Measurements from ENCODE around the genes EP400 and GOLGA3.

GRCh38 chr12:131949440-131950212 lies at the start of gene EP400:
EP400 (plus strand) TSS chr12:131949942.
- RRBS, 2 experiments, result 1 to 2% methylated on average over 76 to 81 of the region's 103 CpGs
CAGE:
- cytosol, long polyA minus RNA, result no peak
- cytosol, long polyA plus RNA, result no peak
- long polyA plus RNA, result no peak
- nucleus, long polyA minus RNA, result no peak
- nucleus, long polyA plus RNA, result no peak

GRCh38 chr12:131992293-131993211 lies 42.8 kb downstream of the EP400 start:
- RRBS, 2 experiments, result no CpG with 5 or more reads among the region's 10 CpGs
CAGE:
- cytosol, long polyA minus RNA, result no peak
- cytosol, long polyA plus RNA, result no peak
- long polyA plus RNA, result no peak
- nucleus, long polyA minus RNA, result no peak
- nucleus, long polyA plus RNA, result no peak

DNA sequence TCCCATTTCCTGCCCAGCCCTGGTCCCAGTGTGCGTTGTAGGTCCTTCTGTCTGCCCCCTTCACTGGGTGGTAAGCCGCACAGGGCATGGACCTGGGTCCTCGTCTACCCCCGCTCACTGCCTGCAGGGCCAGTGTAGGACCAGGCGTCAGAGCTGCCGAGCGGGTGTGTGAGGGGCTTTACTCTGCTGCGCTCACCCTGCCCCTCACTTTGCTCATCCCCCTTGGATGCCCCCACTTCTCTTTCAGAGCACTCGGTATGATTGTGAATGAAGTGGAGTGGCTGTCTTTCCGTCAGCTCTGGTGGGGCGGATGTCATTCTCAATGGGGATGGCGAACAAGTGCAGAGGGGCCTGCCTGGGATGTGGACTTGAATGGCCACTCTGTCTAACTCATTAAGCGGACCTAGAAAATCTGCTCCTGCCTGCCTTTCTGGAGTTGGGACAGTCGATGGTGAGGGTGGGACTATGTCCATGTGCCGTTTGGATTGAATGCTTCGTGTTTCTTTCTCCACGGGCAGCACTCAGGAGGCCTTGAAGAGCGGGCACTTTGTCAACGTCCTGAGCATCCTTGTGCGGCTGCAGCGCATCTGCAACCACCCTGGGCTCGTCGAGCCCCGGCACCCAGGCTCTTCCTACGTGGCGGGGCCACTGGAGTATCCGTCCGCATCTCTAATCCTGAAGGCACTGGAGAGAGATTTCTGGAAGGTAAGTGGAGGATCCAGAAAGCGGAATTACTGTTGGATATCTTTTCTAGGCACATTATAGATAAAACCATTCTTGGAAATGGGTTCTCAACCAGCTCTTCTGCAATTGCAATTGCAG lies 67.5 kb downstream of the EP400 start:
- RRBS, 2 experiments, result no CpG with 5 or more reads among the region's 29 CpGs
CAGE:
- cytosol, long polyA minus RNA, result no peak
- cytosol, long polyA plus RNA, result no peak
- long polyA plus RNA, result no peak
- nucleus, long polyA minus RNA, result no peak
- nucleus, long polyA plus RNA, result no peak

DNA sequence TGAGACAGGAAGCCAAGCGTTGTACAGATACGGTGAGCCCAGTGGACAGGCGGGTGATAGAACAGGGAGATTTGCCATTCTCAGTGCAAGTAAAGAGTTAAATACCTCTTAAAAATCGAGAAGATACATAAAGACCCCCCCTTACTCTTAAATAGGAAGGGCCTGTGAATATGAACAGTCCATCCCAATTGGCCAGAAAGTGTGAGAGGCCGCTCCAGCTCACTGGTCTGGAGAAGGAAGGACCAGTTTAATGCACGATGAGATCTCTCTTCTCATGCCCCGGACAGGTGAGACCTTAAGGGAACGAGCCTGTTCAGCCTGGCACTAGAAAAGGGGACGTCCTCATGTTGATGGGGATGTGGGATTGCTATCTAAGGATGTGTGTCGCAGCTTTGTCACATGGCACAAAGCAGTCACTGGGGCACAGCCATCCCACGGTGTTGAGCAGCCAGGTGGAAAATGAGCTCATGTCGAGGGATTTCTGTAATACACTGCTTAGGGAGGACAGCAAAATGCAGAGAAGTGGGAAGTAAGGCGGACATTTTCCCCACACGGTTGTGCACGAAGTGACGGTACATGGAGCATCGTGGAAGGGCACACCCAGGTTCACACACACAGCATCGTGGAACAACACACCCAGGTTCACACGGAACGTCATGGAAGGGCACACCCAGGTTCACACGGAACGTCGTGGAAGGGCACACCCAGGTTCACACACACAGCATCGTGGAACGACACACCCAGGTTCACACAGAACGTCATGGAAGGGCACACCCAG lies 85.4 kb downstream of the EP400 start:
- RRBS, 2 experiments, result no CpG with 5 or more reads among the region's 26 CpGs
CAGE:
- cytosol, long polyA minus RNA, result no peak
- cytosol, long polyA plus RNA, result no peak
- long polyA plus RNA, result no peak
- nucleus, long polyA minus RNA, result no peak
- nucleus, long polyA plus RNA, result no peak

DNA sequence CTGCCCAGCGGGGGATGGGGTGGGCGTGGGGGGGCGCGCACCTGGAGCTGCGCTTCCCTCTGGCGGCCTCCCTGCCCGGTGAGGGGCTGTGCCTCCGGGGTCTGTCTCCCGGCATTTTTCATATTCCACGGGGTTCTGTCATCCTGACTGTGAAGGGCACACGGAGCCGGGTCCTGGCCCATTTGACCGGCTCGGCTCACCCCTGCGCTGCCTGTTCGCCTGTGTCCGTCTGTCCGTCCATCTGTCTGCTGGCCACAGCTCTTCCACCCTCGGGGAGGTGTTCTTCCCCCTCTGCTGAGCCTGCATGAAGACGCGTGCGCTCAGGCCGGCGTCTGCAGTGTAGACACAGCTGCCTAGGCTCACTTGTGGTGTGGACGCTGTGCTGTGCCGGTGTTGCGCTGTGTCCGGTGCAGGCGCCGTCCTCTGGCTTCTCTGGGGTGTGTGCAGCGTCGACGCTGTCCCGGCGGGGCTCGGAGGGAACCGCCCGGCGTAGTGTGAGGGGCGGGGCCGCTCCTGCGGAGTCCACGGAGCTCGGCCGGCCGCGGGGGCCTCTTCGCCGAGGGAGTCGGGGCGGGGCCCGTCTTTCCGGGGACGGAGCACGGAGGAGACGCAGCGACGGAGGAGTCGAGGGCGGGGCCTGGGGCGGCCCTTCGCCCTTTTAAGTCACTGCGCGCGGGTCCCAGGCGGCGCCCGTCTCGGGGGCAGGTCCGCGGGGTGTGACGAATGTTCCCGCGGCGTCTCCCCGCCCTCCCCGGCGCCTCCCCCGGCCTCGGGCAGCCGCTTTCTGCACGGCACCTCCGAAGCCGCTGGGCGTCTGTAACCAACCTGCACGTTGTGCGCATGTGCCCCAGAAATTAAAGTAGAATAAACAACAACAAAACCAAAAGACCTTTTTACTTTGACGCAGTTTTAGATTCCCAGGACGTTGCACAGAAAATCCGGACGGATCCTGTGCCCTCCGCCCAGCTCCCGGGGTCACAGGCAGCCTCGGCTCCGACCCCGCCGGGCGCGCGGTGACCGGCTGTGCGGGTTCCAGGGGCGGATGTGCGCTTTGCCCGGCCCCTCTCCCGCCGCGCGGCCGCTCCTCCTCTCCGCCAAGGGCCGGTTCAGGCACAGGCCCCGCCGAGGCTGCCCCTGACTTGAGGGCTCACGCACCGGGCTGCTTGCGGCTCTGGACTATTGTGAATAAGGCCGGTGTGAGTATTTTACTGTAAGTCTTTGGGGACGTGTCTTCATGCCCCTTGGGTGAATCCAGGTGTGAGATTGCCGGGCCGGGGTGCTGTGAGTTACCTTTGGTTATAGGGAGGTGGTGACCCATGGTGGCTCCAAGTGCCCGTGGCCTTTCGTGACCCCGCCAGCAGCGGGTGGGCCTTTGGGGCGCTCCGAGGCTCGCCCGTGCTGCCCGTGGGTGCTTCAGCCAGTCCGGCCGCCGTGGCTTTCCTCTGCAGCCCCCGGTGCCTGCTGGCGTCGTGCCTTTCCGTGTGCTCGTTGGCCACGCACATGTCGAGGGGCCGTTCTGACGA lies 45.4 kb downstream of the NOC4L start:
- RRBS, 2 experiments, result 5 to 10% methylated on average over 39 to 43 of the region's 142 CpGs
CAGE:
- cytosol, long polyA minus RNA, result no peak
- cytosol, long polyA plus RNA, result no peak
- long polyA plus RNA, result no peak
- nucleus, long polyA minus RNA, result no peak
- nucleus, long polyA plus RNA, result no peak

GRCh38 chr12:132428541-132428951 lies 61.4 kb upstream of the FBRSL1 start:
- RRBS, 2 experiments, result no CpG with 5 or more reads among the region's 19 CpGs
CAGE:
- cytosol, long polyA minus RNA, result no peak
- cytosol, long polyA plus RNA, result no peak
- long polyA plus RNA, result no peak
- nucleus, long polyA minus RNA, result no peak
- nucleus, long polyA plus RNA, result no peak

GRCh38 chr12:132453449-132453893 lies 36.5 kb upstream of the FBRSL1 start:
- RRBS, 2 experiments, result 11 to 14% methylated on average over 6 of the region's 15 CpGs
CAGE:
- cytosol, long polyA minus RNA, result no peak
- cytosol, long polyA plus RNA, result no peak
- long polyA plus RNA, result no peak
- nucleus, long polyA minus RNA, result no peak
- nucleus, long polyA plus RNA, result no peak

DNA sequence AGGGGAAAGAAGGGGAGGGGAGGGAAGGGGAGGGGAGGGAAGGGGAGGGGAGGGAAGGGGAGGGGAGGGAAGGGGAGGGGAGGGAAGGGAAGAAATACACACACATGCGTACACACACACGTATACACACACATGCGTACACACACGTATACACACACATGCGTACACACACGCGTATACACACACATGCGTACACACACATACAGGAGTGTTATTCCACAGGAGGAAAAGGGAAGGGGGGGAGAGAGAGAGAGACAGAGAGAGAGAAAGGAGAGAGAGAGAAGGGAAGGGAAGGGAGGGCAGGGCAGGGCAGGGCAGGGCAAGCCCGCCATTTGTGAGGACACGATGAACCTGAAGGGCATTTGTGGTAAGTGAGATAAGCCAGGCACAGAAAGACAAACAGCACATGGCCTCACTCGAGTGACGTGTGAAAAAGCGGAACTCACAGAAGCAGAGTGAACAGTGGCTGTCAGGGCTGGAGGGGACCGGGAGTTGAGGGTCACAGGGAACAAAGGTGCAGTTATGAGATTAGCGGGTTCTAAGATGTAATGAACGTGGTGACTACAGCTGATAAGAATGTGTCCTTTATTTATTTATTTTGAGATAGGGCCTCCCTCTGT lies 19.0 kb upstream of the FBRSL1 start:
- RRBS, 2 experiments, result no CpG with 5 or more reads among the region's 16 CpGs
CAGE:
- cytosol, long polyA minus RNA, result no peak
- cytosol, long polyA plus RNA, result no peak
- long polyA plus RNA, result no peak
- nucleus, long polyA minus RNA, result no peak
- nucleus, long polyA plus RNA, result no peak

DNA sequence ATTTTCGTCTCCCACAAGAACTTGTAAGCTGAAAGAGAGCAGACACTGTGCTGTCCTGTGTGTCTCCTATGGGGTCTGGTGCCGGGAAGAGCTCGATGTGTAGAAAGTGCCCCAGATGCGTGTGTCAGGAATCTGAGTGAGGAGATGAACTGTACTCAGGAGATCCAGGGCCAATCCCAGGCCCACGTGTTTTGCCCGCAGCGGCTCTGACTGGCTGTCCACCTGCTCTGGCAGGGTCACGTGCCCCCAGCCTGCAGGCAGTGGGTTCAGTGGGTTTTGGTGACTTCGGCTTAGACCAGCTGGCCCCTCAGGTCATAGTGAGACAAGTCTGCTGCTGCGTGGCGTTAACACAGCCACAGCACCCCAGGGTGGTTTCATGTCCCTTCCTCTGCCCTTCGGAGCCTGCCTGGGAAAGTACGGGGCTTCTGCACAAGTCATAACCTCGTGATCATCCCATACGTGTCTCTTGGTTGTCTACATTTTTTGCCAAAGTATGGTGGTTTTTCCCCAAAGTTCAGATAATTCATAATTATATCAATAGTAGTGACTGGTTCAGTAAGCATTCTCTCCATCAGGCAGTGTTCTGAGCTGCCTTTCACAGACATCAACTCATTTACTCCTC lies 2.6 kb downstream of the FBRSL1 start:
- RRBS, 2 experiments, result no CpG with 5 or more reads among the region's 15 CpGs
CAGE:
- cytosol, long polyA minus RNA, result no peak
- cytosol, long polyA plus RNA, result no peak
- long polyA plus RNA, result no peak
- nucleus, long polyA minus RNA, result no peak
- nucleus, long polyA plus RNA, result no peak

- RRBS, 2 experiments, result no CpG with 5 or more reads among the region's 21 CpGs
CAGE:
- cytosol, long polyA minus RNA, result no peak
- cytosol, long polyA plus RNA, result no peak
- long polyA plus RNA, result no peak
- nucleus, long polyA minus RNA, result no peak
- nucleus, long polyA plus RNA, result no peak
These were observed 15.2 kb downstream of the FBRSL1 start for GRCh38 chr12:132505129-132505657.

DNA sequence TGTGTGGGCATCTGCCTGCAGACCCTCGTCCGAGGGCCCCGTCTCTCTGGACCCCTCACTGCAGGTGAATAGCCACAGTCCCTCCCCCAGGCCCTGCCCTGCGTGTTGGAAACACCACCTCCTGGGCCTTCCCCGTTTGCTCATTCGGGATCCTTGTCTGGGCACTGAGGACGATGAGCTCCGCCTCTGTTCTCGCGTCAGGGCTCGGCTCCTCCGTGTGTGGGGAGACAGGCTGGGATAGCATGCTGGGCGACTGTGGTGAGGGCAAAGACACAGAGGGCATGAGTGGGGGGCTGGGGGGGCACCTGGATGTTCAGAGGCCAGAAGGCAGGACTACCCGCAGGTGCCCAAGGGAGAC lies 24.0 kb downstream of the FBRSL1 start:
- RRBS, 2 experiments, result no CpG with 5 or more reads among the region's 14 CpGs
CAGE:
- cytosol, long polyA minus RNA, result no peak
- cytosol, long polyA plus RNA, result no peak
- long polyA plus RNA, result no peak
- nucleus, long polyA minus RNA, result no peak
- nucleus, long polyA plus RNA, result no peak

DNA sequence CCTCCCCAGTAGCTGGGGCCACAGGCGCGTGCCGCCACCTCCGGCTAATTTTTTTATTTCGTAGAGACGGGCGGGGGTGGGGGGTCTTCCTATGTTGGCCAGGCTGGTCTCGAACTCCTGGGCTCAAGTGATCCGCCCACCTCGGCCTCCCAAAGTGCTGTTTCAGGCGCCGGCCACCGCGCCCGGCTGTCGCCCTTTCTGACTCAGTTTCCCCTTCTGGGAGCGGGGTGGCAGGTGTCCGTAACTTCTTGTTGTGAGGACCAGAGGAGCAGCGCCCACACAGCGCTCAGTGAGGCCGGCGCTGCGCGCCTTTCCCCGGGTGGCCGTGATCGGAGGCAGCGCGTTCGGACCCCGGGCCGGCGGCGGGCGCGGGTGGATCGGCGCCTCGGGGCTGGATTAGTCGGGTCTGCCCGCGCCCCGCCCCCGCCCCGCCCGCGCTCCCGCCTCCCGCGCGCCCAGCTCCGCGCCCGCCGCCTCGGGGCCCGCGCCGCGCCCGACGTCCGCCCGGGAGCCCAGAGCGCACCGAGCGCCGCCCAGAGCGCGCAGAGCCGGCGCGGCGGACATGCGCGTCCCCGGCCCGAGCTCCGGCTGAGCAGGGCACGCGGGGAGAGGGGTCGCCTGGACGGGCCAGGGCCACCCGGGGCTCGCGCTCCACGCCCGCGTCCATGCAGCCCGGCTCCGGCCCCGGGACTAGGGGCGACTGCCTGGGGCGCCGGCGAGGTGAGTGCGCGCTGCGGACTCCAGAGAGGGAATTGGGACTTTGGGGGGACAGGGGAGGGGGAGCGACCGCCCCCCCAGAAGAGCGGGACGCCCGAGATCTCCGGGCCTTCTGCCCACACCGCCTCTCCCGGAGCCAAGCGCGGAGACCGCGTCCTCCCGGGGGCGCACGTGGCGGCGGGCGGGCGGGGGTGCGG lies 50.6 kb downstream of the LRCOL1 start:
- RRBS, 2 experiments, result 2 to 3% methylated on average over 36 to 45 of the region's 119 CpGs
CAGE:
- cytosol, long polyA minus RNA, result no peak
- cytosol, long polyA plus RNA, result no peak
- long polyA plus RNA, result no peak
- nucleus, long polyA minus RNA, result no peak
- nucleus, long polyA plus RNA, result no peak

DNA sequence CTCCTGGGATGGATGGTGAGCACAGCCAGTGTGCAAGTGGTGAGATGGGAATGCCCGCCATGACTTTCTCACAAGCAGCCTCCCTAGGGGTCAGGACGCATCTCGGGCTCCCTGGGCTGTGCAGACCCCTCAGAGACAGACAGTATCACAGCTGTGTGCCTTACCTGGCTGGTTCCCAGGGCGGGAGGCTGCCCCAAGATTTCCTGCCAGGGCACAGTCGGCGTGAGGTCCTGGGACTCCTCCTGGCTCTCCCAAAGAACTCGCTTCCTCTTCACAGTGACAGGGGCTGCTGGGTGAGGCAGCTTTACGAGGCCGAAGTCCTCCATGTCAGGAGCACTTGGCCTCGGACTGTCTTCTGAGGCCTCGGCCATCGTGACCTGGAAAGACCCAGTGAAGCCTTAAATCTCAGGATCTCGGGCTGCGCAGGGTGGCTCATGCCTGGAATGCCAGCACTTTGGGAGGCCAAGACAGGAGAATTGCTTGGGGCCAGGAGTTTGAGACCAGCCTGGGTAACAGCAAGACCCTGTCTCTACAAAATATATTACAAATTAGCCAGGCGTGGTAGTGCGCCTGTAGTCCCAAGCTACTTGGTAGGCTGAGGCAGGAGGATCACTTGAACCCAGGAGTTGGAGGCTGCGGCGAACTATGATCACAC lies 31.1 kb downstream of the P2RX2 start:
- RRBS, 2 experiments, result no CpG with 5 or more reads among the region's 18 CpGs
CAGE:
- cytosol, long polyA minus RNA, result no peak
- cytosol, long polyA plus RNA, result no peak
- long polyA plus RNA, result no peak
- nucleus, long polyA minus RNA, result no peak
- nucleus, long polyA plus RNA, result no peak

GRCh38 chr12:132702812-132704007 lies 7.4 kb upstream of the PGAM5 start:
- RRBS, 2 experiments, result no CpG with 5 or more reads among the region's 17 CpGs
CAGE:
- cytosol, long polyA minus RNA, result no peak
- cytosol, long polyA plus RNA, result no peak
- long polyA plus RNA, result no peak
- nucleus, long polyA minus RNA, result no peak
- nucleus, long polyA plus RNA, result no peak

- RRBS, 2 experiments, result no CpG with 5 or more reads among the region's 17 CpGs
CAGE:
- cytosol, long polyA minus RNA, result no peak
- cytosol, long polyA plus RNA, result no peak
- long polyA plus RNA, result no peak
- nucleus, long polyA minus RNA, result no peak
- nucleus, long polyA plus RNA, result no peak
These were observed 4.1 kb downstream of the PGAM5 start for GRCh38 chr12:132714647-132715222.

DNA sequence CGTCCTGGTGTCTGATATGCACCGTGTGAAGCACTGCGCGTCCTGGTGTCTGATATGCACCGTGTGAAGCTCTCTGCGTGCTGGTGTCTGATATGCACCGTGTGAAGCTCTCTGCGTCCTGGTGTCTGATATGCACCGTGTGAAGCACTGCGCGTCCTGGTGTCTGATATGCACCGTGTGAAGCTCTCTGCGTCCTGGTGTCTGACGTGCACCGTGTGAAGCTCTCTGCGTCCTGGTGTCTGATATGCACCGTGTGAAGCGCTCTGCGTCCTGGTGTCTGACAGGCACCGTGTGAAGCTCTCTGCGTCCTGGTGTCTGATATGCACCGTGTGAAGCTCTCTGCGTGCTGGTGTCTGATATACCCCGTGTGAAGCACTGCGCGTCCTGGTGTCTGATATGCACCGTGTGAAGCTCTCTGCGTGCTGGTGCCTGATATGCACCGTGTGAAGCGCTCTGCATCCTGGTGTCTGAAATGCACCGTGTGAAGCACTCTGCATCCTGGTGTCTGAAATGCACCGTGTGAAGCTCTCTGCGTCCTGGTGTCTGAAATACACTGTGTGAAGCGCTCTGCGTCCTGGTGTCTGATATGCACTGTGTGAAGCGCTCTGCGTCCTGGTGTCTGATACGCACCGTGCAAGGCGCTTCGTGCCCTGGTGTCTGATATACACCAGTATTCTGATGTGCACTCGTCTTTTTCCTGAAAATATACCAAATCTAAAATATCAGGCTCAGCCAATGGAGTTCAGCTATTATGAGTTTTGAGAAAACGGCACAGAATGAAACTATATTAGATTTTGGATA lies 22.7 kb downstream of the PGAM5 start:
- RRBS, 2 experiments, result no CpG with 5 or more reads among the region's 43 CpGs
CAGE:
- cytosol, long polyA minus RNA, result no peak
- cytosol, long polyA plus RNA, result no peak
- long polyA plus RNA, result no peak
- nucleus, long polyA minus RNA, result no peak
- nucleus, long polyA plus RNA, result no peak

GRCh38 chr12:132736782-132737501 lies 24.7 kb downstream of the ANKLE2 start:
- RRBS, 2 experiments, result no CpG with 5 or more reads among the region's 20 CpGs
CAGE:
- cytosol, long polyA minus RNA, result no peak
- cytosol, long polyA plus RNA, result no peak
- long polyA plus RNA, result no peak
- nucleus, long polyA minus RNA, result no peak
- nucleus, long polyA plus RNA, result no peak

DNA sequence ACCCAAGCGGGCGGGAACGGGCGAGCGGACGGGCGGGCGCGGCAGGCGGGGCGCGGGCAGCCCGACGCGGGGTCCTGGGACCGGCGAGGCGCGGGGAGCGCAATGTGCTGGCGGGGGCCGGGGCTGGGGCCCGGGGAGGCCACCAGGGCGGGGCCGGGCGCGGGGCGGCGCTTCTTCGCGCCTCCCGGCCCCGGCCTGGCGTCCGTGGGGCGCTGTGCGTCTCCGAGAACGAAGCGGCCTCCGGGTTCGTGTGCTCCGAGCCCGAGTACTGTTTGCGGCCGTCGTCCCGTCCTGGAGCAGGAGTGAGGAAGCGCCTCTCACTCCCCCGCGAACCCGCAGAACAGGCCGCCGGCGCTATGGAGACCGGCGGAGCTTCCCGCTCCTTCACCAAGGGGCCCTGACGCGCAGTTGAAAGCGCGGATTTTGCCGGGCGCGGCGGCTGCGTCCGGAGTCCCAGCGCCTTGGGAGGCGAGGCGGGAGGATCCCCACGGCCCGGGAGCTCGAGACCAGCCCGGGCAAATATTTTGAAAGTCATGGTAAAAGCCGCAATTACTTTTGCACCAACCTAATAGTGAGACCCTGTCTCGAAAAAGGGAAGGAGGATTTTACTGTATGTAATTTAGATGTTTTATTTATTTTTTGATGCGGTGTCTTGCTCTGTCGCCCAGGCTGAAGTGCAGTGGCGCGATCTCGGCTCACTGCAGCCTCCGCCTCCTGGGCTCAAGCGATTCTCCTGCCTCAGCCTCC lies 526 bp upstream of the ANKLE2 start:
- RRBS, 2 experiments, result 1 to 3% methylated on average over 43 to 44 of the region's 84 CpGs
CAGE:
- cytosol, long polyA minus RNA, result no peak
- cytosol, long polyA plus RNA, result no peak
- long polyA plus RNA, result no peak
- nucleus, long polyA minus RNA, result no peak
- nucleus, long polyA plus RNA, result no peak

- RRBS, 2 experiments, result no CpG with 5 or more reads among the region's 12 CpGs
CAGE:
- cytosol, long polyA minus RNA, result no peak
- cytosol, long polyA plus RNA, result no peak
- long polyA plus RNA, result no peak
- nucleus, long polyA minus RNA, result no peak
- nucleus, long polyA plus RNA, result no peak
These were observed 30.5 kb downstream of the GOLGA3 start for GRCh38 chr12:132798219-132798590.

- RRBS, 2 experiments, result 1 to 2% methylated on average over 31 of the region's 62 CpGs
CAGE:
- cytosol, long polyA minus RNA, result no peak
- cytosol, long polyA plus RNA, result no peak
- long polyA plus RNA, result no peak
- nucleus, long polyA minus RNA, result no peak
- nucleus, long polyA plus RNA, result no peak
These were observed at the start of gene GOLGA3 for GRCh38 chr12:132828775-132829412. GOLGA3 (minus strand) TSS chr12:132828869.